Colon Carcinoma Metastatic in the Brain (tissue), 2 donors: ENCODE measurements around a stretch of chr1.

GRCh38 chr1:155689227-155689580 is 313 bp downstream of the DAP3 start:
- PRO-cap, 2 experiments: no peak in any of the 2 experiments

GRCh38 chr1:155899837-155900860 is 11.0 kb downstream of the RIT1 start:
- PRO-cap, 2 experiments: no peak in any of the 2 experiments

- PRO-cap, 2 experiments: no peak in any of the 2 experiments
Observed at GRCh38 chr1:155909872-155910314, 1.3 kb downstream of the RIT1 start.

- PRO-cap, 2 experiments: no peak in any of the 2 experiments
Observed at GRCh38 chr1:155931329-155932021, 2.7 kb downstream of the KHDC4 start.

GRCh38 chr1:155932111-155932669 is 2.0 kb downstream of the KHDC4 start:
- PRO-cap, 2 experiments: no peak in any of the 2 experiments

GRCh38 chr1:155974412-155975505 is 3.6 kb downstream of the ARHGEF2 start:
- PRO-cap, 2 experiments: no peak in any of the 2 experiments

GRCh38 chr1:155978983-155979433 is 661 bp upstream of the ARHGEF2 start:
- PRO-cap, 2 experiments: peak in 1 of 2 experiments; most common minus-strand start chr1:155979138 (in 1)

GRCh38 chr1:155982869-155984176 is 5.0 kb upstream of the ARHGEF2 start:
- PRO-cap, 2 experiments: no peak in any of the 2 experiments

DNA sequence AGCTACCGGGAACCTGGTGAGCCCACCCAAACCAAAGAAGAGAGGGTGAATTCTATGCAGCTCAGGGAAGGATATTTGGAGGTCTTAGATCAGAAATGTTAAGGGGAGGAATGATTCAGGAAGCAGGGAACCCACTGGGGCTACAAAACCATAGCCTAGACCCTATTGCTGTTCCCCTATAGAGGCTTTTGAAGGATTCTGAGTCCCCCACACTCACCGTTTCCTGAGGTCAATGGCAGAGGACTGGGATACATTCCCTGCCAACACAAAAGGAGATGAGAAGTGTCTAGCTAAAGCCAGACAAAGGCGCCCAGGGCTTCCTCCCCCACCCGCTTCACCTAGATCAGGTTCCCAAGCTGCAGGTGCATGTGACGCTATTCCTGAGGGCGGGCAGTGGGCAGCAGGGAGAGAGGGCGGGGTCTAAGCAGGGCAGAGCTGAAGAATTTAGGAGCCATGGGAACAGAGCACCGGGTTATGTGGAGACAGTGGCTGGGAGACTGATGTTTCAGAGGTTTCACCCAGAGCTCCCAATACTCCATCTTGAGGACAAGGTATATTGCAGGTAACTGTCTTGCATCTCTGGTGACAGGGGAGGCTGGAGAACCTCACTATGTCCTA is 5.9 kb upstream of the ARHGEF2 start:
- PRO-cap, 2 experiments: no peak in any of the 2 experiments

DNA sequence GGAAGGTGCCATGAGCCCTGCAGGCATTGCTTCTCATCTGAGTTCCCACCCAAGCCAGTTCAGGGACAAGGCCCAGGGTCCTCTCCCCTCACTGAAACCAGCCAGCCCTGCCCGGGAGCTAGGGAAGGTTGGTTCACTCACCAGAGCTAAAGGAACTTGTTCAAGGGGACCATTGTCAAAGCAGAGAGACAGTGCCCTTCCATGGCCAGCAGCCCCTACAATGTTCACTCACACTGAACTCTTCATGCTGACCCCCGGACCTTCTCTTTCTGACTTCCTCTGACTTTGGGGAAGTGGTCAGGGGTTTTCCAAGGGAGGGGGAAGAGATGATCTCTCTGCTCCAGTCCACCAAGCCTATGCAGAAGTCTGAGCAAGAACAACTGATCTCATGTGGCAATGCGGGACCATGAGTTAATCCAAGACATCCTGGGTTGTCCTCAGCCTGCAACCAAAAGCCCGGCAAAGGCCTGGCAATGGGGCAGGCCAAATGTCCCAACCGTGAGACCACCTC is 11.6 kb upstream of the ARHGEF2 start:
- PRO-cap, 2 experiments: no peak in any of the 2 experiments

DNA sequence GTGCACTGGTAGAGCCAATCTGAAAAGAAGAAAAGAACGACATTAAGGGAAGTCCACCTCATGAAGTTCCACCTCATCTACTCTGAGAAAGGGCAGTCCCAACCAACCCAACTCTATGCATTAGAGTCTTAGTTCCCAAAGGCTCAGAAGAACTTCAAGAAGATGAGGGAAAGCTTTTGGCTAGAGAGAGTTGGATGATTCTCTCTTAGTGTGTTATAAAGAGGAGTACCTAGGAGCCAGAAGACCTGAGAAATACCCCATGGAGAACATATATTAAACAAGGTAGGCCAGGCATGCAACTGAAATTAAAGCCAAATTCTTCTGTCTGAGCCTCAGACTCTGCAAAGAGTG is 8.9 kb downstream of the SSR2 start:
- PRO-cap, 2 experiments: no peak in any of the 2 experiments

DNA sequence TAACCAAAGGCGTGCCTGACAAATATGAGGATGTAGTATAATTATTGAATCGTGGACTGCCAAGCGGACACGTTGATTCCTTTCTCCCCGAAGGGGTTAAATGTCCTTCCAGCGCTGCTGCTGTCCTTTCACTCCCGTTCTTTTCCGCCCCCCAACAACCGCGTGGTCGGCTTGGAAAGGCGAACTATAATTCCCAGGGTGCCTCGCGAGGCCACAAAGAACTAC is 188 bp upstream of the LAMTOR2 start:
- PRO-cap, 2 experiments: peak in 2 of 2 experiments; most common minus-strand start position 146 of the sequence (in 2)

DNA sequence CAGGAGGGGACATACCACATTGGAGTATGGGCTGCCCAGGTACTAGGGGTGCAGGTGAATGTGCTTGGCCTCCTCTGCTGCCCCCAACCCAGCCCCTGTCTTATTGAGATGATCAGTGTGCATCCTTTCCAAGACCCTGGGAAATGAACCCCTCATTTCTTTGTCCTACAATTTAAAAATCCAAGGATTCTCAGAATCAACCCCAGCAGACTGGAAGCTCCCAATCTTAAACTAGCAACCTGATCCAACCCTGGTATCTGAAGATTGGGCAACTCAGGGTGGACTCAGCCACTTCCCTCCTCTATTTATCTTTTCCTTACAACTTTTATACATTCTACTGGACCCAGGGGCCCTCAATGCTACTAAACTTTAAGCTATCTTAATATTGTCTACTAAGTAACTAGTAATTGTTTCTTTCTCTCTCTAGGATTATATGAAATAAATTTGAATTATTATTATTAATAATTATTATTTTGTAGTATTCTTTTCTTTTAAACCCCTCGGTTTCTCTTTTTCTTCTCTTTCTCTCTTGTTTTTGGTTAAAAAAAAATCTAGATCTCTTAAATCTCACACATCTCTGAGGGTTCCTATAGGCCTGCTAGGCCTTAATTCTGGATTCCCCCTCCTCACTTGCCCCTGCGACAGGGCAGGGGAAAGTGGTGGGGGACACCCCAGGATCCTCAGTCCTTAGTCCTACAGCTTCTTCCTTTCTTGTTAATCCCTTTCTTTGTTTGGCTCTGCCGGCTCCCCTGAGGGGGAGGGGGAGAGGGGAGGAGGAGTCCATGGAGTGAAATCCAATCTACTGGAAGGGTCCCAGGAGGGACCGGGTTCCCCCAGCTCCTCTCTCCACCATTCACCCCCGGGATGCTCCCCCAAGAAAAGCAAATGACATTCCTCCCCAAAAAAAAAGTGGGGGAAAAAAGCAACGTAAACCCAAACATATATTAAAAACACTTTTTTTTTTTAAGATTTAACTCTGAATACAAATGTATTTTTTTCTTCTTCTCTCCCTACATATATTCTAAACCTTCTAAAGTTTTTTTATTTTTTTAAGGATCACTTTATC is 8.7 kb downstream of the MEX3A start:
- PRO-cap, 2 experiments: no peak in any of the 2 experiments

DNA sequence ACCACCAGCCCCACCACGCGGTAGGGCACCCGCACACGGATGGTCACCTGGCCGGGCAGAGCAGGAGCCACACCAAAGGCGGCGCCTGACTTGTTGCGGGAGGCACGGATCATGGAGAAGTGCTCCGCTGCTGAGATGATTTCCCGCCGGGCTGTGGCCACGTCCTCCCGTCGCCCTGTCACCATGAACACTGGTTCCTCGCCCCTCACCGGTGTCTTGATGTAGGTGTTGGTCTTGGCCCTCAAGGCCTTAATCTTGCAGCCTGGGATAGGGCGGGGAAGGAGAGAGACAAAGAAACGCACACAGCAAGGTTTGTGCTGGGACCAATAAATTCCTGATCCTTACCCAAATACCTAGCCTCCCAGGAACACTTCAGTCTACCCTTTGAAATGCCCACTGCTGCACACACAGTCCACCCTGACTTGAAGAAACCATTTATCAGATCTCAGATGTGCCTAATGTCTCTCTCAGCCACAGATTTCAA is 4.8 kb downstream of the MEX3A start:
- PRO-cap, 2 experiments: no peak in any of the 2 experiments

- PRO-cap, 2 experiments: no peak in any of the 2 experiments
Observed at GRCh38 chr1:156090194-156090614, 7.9 kb upstream of the MEX3A start.

- PRO-cap, 2 experiments: peak in 2 of 2 experiments; most common plus-strand start chr1:156116176 (in 1); most common minus-strand start chr1:156115946 (in 1)
Observed at GRCh38 chr1:156115834-156116526, 1.5 kb downstream of the LMNA start.

GRCh38 chr1:156122458-156122846 is 7.9 kb downstream of the LMNA start:
- PRO-cap, 2 experiments: peak in 1 of 2 experiments; most common plus-strand start chr1:156122644 (in 1)

GRCh38 chr1:156129459-156129693 is 14.9 kb downstream of the LMNA start:
- PRO-cap, 2 experiments: peak in 1 of 2 experiments; most common minus-strand start chr1:156129613 (in 1)

GRCh38 chr1:156132563-156132869 is 18.0 kb downstream of the LMNA start:
- PRO-cap, 2 experiments: no peak in any of the 2 experiments

DNA sequence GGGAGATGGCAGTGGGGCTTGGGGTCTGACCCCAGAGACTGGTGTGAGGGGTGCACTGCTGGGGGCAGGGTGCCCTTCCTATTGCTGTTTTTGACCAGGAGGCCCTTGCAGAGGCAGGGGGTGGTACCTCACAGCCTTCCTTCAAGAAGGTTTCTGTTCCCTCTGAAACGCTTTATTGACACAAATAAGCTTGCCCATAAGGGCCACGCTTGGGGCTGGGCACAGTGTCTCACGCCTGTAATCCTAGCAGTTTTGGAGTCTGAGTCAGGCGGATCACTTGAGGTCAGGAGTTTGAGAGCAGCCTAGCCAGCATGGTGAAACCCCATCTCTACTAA is 2.1 kb upstream of the SEMA4A start:
- PRO-cap, 2 experiments: no peak in any of the 2 experiments